ENCODE measurements around a stretch of chr12.

- PRO-cap, result no peak
These were observed 180.1 kb upstream of the HMGA2 start for GRCh38 chr12:65644254-65644459.

DNA sequence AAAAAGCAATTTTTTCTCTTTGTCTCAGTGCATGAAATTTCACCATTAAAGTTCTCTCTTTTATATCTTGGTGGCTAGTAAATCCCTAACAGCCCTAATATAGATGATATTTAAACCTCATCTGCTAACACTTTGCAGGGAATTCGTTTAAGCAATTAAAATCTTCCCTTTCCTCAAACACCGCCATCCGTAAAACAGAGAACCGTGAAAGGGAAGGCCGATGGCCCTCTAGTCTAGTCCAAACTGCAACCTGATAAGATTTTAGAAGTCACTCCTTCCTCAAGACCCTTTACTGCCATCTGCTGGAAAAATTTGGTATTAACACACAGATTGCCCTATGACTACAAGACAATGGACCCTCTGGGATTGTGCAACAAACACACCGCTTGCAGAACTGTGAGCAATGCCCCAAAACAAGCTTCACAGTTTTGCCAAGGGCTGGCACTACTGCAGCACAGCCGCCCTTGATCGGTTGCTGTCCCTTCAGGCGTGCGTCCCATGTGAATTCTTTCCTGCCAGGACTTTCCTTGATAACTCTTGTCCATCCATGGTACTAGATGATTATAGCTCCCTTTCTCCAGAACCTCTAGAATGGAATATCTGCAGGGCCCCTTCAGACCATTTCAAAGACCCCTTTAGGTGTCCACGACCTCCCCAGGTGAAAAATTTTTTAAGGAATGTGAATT, 23.1 kb downstream of the LLPH start:
- PRO-cap, result no peak

DNA sequence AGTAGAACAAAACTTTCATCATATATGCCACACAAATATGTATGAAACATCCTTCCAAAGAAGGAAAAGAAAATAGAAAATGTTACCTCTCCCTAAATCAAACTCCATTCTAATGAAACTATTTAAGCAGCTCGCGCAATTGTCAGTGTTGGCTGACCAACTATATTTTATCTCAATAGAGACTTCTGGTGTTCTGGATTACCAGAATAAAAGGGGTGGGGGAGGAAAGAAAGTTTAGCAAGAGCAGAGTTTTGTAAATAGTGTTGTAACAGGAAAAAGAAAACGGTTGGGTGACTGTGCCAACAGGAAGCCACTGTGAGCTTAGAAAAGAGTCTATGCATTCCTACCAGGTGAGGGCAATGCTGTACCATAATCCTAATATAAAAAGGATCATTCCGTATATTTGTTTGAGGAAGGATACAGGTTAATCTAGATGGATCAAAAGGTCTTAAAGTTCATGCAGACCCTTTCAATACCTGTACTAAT, 14.5 kb upstream of the LLPH start:
- PRO-cap, result no peak

DNA sequence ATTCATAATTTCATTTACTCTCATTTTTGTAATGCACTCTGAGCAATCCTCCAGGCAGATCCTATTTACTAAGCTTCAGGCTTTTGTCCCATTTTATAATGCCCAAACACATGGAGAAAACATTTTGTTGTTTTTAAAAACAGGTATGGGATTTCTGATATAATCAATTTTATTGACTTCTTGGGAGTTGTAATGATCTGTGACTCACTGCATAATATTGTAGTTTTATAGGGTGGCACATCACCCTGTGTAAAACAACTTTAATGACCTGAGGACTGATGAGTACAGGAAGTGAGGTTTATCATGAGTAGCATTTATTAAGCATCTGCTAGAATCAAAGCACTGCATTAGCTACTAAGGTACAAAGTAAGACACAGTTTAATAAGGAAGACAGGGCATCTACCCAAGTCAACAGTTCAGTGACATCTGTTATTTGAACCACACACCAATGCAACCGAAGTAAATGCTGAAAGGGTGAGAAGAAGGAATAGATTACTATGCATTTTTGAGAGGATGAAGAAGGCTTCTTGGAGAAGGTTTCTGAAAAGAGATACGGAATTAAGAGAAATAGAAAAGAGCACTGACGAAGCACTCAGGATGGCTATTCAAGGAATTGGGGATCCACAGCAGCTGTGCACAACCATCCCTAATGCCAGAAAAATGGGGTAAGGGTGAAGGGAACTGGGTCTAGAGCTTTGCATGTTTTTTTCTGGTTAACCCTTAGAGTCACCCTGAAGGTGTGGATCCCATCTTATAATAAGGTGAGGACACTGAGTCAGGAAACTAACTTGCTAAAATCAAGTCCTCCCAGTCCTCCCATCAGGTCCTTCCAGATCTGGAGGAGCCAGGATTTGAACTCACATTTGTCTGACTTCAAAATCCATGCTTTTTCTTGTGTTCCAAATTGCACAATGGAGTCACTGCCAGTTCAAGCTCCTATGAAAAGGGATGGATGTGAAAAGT, 50.6 kb upstream of the HELB start:
- PRO-cap, result no peak

GRCh38 chr12:66578124-66578351, 100.8 kb downstream of the GRIP1 start:
- PRO-cap, result no peak

DNA sequence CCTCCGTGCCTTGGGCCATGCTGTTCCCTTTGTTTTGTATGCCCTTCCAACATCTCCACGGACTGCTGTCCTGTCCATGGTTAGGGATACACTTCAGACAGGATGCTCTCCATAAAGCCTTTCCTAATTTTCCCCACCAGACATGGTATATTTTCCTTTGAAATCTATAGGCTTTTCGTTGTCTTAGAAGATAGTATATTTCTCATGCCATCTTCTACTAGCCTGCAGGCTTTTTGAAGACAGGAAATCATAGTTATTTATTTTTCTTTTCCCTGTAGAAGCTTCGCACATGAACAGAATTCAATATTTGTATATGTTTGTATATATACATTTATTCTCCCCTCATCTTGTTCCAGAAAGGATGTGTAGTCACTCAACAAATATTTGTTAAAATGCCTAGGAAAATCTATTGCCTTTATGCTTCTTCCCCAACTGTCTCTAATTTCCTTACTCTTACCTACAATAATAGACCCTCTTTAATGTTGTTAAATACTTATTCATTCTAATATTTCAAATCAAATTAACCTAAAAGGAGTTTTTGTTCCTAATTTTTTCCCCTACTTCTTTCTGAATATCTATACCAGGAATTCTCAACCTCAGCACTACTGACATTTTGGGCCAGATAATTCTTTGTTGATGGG, 237.1 kb upstream of the CAND1 start:
- PRO-cap, result no peak

- PRO-cap, result no peak
These were observed 125.4 kb downstream of the CAND1 start for GRCh38 chr12:67394458-67394976.

DNA sequence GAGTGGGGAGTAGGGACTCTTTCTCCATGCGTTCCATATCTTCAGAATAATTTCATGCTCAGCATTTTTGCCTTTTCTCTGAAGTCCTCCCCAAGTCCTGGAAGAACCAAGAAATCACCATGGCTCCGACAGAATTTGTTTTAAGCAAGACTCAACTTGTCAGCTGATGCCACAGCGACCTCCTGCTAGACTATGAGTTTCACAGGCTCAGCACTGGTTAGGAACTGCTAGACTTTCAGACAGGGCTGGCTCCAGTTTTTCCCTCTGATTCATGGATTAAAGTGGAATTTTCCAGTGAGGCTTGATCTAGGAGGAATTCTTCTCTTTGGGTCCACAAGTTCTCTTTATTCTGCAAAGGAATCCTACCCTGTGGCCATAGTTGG, 189.1 kb downstream of the CAND1 start:
- PRO-cap, result no peak

DNA sequence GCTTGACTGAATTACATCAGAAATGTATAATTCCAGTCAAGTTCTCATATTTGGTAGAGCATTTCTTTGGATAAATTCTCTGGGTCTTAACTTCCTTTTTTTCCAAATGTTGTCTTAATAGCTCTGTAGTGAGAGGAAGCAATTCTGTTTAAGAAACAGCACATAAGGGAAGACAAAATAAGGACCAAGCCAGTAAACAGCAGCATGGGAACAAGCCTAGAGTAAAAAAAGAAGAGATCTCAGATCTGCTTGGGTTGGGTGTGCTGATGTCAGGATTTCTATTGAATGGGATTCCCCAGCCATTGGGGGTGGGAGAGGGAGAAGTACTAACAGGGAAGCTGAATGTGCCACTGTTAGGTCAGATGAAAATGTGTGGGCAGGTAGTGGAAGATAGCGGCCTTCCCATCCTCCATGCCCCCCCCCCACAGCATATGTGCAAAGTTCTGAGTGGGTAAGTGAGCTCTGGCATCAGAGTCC, 14.1 kb upstream of the DYRK2 start:
- PRO-cap, result no peak

DNA sequence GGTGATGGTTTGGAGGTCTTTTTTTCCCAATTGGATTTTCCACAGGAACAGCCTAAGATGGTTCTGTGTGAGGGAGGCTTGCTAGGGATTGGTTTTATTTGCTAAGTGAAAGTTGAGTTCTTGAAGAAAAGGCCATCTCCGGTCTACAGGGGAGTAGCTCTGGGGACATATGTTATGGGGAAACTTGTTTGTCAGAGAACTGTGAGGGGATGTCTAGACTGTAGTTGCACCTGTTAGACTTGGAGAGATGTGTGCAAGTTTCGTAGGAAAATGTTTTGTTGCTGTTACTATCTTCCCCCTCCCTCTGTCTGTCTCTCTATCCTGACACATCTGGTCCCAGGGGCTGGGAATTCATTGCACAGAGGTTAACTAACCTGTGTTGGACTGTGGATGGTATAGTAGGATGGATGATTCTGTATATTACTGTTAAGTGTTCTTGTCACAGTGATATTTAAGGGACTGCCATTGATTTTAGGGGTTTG, 2.3 kb downstream of the DYRK2 start:
- PRO-cap, result no peak

GRCh38 chr12:67911101-67911765, 248.3 kb downstream of the IFNG start:
- PRO-cap, result no peak

- PRO-cap, result no peak
These were observed 193.3 kb downstream of the IFNG start for GRCh38 chr12:67966336-67966625.

- PRO-cap, result no peak
These were observed 23.5 kb downstream of the IFNG start for GRCh38 chr12:68135937-68136453.

GRCh38 chr12:68175342-68176238, 16.1 kb upstream of the IFNG start:
- PRO-cap, result no peak

DNA sequence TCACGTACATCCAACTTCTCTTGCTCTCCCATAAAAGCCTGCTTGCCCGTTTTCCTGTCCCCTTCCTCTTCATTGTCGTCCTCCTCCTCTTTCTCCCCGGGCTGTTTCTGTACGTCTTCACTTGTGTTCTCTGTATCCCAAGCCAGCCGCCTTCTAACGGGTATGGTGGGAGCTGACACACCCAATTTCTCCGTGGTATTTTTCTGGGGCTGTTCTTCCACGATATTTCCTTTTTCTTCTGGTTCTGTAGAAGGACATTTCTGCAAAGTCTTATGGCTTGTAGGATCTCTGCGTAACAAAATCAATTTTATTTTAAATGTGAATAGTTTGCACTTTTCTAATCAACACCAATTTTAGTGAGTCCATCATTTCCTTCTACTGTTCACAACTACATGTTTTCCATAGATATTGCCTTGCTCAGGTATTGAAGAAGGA, 17.2 kb downstream of the MDM1 start:
- PRO-cap, result no peak

DNA sequence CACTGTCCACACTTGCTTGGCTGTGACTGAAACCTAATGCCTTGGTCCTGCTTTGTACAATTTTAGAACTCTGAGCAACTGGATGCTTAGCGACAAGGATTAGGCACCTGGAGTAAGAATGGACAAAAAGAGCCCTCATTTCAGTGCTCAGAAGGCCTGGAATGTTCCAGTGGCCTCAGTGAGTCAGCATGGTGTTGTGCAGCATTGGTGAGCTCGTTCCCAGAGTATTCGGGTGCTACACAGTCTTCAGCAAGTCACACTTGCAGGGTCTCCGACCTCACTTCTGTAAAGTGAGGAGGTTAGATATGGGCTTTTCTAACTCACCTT, 107.9 kb upstream of the MDM1 start:
- PRO-cap, result no peak

DNA sequence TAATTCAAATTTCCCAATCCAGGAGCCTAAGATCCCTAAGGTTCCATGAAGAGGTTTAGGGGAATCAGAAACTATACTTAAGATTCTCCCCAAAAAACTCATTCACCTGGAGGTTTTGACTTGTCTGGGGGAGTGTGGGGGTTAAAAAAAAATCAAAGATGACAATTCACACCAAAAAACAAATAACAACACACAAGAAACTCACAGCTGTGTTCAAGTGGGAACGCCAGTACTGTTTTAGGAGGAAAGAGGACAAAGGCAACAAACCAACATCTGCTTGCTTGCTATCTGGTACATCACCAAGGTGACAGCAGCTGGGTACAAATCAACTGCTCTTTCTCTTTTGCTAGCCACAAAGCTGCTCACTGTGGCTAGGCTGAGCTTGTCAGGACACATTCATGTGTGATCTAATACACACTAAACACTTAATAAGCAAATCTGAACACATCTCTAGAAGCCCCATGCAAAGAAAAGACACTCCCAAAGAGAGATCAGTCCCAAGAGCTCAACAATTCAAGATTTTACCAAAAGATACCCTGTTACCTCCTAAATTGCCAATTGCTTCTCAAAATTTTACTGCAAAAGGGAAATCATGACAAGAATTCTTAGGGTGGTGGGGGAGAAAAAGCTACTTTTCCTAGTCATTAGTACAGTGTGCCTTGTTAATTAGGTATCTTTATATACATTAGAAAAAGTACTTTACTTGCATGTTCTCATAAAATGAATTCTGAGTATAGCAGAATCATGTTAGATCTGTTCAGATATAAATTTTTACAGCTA, 127.9 kb upstream of the RAP1B start:
- PRO-cap, result no peak

GRCh38 chr12:68538688-68539109, 72.0 kb upstream of the RAP1B start:
- PRO-cap, result no peak

- PRO-cap, result no peak
These were observed 6.7 kb downstream of the RAP1B start for GRCh38 chr12:68617243-68617990.

DNA sequence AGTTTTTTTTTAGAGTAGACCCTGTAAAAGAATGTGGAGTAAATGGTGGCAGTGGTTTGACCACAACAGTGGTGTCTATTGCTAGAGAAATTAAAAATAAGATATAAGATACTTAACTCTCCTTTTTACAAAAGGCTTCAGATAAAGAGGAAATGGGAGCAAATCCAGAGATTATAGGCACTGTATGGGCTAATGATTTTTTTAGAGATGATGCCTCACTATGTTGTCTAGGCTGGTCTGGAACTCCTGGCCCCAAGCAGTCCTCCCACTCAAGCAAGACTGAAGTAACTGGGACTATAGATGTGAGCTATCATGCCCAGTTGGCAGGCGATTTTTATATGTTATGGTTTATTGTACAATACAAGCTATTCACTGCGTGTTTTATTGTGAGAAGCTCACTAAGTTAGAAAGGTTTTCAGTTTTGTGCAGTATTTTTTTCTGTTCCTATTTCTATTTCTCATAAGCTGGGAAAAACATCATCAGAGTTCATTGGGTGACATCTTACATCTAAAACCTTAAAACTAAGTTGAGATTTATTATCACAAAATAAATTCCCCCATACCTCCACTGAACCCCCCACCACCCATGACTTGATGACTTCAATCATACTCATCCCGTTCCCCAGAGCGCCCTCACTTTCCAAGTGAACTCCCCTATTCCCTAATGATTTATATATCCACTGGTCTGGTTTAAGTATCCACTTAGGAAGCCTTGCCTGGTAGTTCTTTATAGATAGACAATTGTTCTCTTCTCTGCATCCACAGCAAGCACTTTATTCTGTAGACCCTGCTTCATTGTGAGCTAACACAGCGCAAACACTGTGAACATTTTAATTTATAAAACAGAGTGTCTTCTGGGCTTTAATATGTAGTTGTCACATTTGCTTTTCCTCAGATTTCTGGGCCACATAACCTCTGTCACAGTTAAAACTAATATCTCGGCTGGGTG, 22.2 kb downstream of the RAP1B start:
- PRO-cap, result no peak